ENCODE measurements around a stretch of chr22.

DNA sequence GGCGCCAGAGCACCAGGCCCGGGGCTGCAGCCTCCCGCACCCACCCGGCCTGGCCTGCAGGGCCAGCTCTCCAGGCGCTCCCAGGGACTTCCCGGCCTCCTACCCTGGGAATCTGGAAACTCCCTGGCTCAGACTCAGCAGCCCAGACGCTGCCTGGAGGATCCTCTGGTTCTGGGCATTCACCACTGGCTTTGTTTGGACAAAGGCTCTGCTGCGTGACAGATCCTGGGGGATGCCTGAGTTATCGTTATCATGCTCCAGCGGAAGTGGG is 31.0 kb downstream of the MCM5 start:
- PRO-cap: no peak
CAGE:
- cytosol, long polyA minus RNA: no peak
- cytosol, long polyA plus RNA: no peak
- long polyA plus RNA: no peak
- nucleus, long polyA minus RNA: no peak
- nucleus, long polyA plus RNA: no peak

GRCh38 chr22:35437016-35437653 is 37.2 kb downstream of the MCM5 start:
- PRO-cap: no peak
CAGE:
- cytosol, long polyA minus RNA: no peak
- cytosol, long polyA plus RNA: no peak
- long polyA plus RNA: no peak
- nucleus, long polyA minus RNA: no peak
- nucleus, long polyA plus RNA: no peak

GRCh38 chr22:35467515-35468134 is 67.7 kb downstream of the MCM5 start:
- PRO-cap: bidirectional peak, plus-strand start at chr22:35467962, minus-strand start at chr22:35467863
CAGE:
- cytosol, long polyA minus RNA: no peak
- cytosol, long polyA plus RNA: no peak
- long polyA plus RNA: no peak
- nucleus, long polyA minus RNA: no peak
- nucleus, long polyA plus RNA: no peak

DNA sequence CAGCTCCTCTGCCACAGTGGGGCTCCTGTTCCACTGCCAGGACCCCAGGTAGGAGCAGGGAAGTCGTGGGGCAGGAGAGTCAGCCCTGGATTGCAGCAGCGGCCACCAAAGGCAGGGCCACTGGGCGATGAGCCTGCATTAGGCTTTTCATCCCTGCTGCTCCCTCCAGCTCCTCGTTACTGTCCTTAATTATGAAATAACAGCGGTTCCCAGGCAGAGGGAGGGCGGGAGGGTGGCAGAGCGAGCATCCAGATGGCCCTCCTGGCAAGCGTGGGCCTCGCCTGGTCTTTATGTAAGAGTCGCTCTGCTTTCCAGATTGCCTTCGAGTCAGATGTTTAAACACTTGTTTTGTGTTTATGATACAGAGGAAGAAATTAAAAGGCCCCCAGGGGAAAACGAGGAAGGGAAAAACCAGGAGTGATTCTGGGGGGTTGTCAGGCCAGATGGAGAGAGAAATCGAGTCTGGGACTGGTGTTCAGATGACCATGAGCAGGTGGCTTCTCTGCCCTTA is 15.3 kb upstream of the RASD2 start:
- PRO-cap: no peak
CAGE:
- cytosol, long polyA minus RNA: no peak
- cytosol, long polyA plus RNA: no peak
- long polyA plus RNA: no peak
- nucleus, long polyA minus RNA: no peak
- nucleus, long polyA plus RNA: no peak

DNA sequence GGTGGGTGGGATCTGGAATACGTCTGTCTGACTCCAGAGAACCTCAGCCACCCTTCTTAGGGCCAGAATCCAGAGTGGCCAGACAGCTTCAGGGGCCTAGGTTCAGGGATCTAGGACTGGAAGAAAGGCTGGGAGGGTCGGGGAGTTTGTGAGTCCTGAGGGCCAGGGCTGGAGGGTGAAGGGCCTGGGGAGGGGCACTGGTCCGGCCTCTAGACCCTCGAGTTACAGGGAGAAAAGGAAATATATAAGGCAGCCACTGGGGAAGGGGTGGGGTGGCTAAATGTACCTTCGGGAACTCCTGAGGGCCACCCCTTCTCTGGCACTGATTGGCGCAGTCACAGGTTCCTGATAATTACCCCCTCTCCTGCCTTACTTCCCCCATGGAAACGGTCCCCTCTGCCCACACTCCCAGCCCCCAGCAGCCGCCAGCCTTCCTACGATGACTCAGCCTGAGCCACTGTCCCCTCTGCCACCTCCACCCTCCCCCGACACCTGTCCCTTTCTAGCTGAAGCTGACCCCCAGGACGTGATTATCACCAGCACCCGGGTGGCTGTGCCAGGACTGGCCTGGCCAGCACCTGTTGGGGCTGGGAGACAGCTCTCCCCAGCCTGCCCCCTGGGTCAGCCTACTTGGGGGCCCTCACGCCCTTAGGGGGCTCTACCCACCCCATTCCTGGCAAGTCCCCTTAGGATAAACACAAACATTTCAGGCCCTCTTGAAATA is 26.3 kb downstream of the MB start:
- PRO-cap: no peak
CAGE:
- cytosol, long polyA minus RNA: no peak
- cytosol, long polyA plus RNA: no peak
- long polyA plus RNA: no peak
- nucleus, long polyA minus RNA: no peak
- nucleus, long polyA plus RNA: no peak

DNA sequence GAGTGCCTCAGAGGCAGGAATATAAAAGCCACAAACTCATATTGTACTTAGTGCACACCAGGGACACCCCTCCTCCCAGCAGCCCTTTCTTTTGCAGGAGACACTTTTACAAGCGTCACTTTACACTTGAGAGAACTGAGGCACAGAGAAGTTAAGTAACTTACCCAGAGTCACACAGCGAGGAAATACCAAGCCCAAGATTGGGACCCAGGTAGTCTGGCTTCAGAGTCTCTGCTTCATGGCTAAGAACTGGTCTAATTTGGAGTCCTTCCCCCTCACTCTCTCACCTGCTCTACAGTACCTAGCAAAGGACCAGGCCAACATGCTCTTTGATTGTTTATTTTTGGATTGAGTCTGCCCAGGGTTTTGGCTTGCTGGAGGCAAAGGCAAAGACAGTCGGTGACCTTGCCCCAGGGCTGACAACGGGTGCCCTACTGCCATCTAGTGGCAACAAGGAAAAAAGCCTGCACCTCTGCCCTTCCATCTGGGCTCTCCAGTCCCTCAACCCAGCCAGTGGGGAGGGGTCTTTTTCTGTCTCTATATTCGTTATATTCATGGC is 6.0 kb upstream of the MB start:
- PRO-cap: no peak
CAGE:
- cytosol, long polyA minus RNA: no peak
- cytosol, long polyA plus RNA: no peak
- long polyA plus RNA: no peak
- nucleus, long polyA minus RNA: no peak
- nucleus, long polyA plus RNA: no peak

DNA sequence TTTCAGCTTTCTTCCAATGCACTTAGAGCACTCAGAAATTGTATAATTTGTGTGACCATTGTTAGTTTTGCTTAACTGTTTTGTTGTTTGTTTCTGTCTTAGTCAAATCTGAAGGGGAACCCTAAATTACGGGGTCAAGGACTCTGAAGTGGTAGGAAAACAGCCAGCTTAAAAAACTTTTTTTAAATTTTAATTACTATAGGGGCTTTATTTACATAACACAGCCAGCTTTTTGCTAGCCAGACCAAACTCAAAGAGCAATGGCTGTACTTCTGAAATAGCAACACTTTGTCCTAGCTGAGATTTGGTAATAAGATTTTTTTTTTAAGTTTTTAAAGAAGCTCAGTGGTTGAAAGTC is 14.8 kb downstream of the APOL6 start:
- PRO-cap: no peak
CAGE:
- cytosol, long polyA minus RNA: no peak
- cytosol, long polyA plus RNA: no peak
- long polyA plus RNA: no peak
- nucleus, long polyA minus RNA: no peak
- nucleus, long polyA plus RNA: no peak

DNA sequence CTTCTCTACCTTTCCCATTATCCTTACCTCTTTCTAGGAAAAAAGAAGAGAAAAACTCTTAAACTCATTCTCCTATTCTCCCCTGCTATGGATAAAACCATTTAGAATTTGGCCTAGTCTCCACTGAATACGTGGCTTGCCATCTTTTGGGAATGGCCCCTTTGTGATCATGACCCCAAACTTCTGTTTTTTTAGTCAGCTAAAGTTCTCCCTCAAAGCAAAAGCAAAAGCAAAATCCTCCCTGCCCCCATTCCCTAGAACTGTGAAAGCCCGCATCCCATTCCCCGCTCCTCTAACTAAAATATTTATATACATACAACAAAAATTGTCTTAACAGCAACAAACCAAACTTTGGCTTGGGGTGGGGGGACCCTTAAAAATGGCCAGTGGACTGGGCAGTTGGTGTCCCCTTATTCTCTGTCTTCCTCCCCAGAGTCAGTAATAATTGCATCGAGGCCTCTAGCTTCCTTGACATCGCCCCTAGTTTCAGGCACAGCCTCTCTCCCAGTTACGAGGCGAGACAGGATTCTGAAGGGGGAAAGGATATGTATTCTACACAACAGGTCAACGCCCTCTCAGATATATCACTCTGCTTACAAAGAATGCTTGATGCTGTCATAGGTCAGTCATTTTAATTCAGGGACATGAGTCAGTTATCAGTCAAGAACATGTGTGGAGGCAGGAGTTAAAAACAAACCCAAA is 24.3 kb downstream of the APOL5 start:
- PRO-cap: no peak
CAGE:
- cytosol, long polyA minus RNA: no peak
- cytosol, long polyA plus RNA: no peak
- long polyA plus RNA: no peak
- nucleus, long polyA minus RNA: no peak
- nucleus, long polyA plus RNA: no peak

DNA sequence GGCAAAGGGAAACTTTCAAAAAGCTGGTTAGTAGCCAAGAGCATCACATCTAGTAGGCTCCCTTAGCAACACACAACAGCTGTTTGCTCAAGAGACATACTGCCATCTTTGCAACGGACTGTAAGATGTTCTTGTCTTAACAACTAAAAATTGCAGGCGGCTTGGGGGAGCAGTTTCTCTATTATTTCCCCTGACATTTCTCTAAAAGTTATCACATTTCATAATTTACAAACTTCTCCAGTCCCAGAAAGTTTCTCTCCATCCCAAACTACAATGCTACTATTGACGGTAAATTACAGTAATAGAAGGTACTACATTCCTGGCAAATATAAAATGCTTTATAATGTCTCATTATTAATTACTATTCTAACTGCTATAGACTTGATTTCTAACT is 134.8 kb downstream of the RBFOX2 start:
- PRO-cap: no peak
CAGE:
- cytosol, long polyA minus RNA: no peak
- cytosol, long polyA plus RNA: no peak
- long polyA plus RNA: no peak
- nucleus, long polyA minus RNA: no peak
- nucleus, long polyA plus RNA: no peak

DNA sequence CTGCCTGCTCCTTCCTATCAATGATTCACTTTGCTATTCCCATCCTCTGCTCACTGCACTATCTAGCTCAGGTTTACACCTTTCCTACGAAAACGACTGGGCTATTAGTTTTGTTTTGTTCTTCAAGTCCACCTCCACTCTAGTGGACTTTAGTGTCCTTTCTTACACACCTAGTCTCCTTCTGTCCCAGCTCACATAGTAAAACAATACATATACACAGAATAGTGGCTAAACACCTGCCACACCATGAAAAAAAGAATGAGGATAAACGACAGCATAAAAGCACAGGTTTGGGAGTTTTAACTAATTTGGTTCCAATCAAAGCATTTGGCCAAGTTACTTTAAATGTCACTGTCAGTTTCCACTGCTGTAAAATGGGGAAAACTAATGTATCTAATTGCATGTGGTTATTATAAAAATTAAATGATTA is 108.8 kb downstream of the RBFOX2 start:
- PRO-cap: no peak
CAGE:
- cytosol, long polyA minus RNA: no peak
- cytosol, long polyA plus RNA: no peak
- long polyA plus RNA: no peak
- nucleus, long polyA minus RNA: no peak
- nucleus, long polyA plus RNA: no peak

DNA sequence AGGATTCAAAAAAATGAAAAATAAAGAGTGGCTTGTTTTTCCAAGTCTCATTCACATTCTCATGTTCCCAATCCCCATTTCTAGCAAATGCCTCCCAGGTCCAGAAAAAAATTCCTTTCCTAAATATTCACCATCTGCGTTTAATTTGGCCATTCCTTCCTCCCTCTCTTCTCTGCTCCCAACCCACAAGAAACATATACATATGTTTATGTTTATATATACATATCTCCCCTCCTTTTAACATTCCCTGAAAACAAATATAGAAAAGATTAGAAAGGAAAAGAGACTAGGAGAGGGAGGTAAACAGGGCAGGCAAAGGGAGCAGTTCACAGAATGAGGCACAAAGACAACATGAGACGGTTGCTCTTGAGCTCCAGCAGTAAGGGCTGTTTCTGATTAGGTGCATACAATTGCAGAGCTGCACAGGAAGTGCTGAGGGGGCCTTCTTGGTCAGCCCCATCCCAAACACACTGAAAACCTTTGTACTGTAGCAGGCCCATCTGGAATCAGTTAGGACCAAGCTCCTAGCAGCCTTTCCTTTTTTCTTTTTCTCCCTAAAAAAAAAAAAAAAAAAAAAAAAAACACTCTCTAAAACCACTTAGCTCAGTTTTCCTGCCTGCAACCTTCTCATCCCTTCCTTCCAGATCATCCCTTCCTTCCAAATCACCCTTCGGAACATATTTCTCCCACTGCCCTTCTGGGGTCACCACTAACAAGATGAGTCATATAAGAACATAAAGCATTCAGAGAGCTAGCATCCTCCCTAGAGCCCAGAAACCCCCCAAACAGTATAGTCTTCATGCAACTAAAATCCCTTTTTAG is 57.1 kb downstream of the RBFOX2 start:
- PRO-cap: no peak
CAGE:
- cytosol, long polyA minus RNA: no peak
- cytosol, long polyA plus RNA: no peak
- long polyA plus RNA: no peak
- nucleus, long polyA minus RNA: no peak
- nucleus, long polyA plus RNA: no peak

- PRO-cap: no peak
CAGE:
- cytosol, long polyA minus RNA: no peak
- cytosol, long polyA plus RNA: no peak
- long polyA plus RNA: no peak
- nucleus, long polyA minus RNA: no peak
- nucleus, long polyA plus RNA: no peak
Observed at GRCh38 chr22:36026715-36027078, 1.9 kb downstream of the RBFOX2 start.

DNA sequence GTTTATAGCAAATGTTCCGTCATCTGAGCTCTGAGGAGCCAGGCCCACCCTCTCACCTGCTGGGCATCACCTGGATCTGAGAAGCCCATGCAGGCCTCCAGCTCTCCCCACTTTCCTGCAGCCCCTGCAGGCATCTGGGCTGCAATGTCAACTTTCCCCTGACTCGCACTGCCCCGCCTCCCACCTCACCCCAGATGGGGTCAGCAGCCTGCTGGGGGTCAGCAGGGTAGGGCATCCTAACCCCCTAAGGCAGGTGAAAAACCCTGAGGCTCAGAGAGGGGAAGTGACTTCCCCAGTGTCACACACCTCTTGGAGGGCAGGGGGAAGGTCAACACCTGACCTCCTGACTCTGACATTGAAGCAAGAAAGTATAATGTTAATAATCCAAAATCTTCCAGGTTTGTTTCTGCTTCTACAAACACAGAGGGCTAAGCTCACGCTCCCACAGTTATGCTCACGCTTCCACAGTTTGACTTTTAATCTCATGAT is 1.4 kb downstream of the APOL3 start:
- PRO-cap: no peak
CAGE:
- cytosol, long polyA minus RNA: no peak
- cytosol, long polyA plus RNA: no peak
- long polyA plus RNA: no peak
- nucleus, long polyA minus RNA: no peak
- nucleus, long polyA plus RNA: no peak

DNA sequence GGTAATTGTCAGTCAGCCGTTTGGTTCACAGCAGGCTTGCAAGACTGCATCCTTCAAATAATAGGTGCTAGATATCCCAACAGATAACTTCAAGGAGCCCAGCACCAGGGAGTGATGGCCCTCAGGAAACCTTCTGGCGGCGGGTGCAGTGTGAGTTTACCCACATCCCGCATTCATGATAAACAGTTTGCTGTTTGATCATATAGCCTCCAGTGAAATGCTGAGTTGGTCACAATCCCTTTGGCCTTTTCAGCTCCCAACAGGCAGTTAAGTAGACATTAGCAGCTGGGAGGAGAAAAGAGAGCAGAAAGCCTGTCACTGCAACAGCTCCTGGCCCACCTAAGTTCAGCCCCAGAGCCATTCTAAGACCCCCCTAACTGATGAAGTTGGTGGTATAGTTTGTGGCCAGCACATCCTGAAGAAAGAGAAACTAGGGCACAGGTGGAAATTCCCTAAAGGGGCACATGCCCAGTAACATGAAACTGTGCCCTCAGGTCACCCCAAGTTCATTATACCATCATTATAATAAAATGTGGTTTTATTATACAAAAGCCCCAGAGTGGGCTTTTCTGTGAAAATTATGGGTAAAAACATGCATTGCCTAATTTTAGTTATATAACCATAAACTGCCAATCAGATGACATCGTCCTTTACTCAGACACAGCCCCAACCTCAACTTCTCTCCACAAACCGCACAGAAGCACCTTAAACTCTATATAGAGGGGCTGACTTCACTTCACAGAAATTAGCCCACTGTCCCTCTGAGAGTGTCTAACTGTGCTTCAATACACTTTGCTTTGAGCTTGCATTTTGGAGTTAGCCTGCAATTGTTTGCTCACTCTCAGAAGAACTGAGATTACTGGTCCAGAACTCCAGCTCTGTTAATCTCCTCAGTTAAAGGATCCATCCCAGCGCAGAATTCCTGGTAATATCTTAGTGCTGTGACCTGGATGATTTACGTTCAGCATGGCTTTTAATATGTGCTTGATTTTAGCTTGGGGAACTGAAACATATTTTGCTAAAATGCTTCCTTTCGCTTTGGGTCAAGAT is 1.6 kb upstream of the APOL3 start:
- PRO-cap: no peak
CAGE:
- cytosol, long polyA minus RNA: no peak
- cytosol, long polyA plus RNA: no peak
- long polyA plus RNA: no peak
- nucleus, long polyA minus RNA: no peak
- nucleus, long polyA plus RNA: no peak

DNA sequence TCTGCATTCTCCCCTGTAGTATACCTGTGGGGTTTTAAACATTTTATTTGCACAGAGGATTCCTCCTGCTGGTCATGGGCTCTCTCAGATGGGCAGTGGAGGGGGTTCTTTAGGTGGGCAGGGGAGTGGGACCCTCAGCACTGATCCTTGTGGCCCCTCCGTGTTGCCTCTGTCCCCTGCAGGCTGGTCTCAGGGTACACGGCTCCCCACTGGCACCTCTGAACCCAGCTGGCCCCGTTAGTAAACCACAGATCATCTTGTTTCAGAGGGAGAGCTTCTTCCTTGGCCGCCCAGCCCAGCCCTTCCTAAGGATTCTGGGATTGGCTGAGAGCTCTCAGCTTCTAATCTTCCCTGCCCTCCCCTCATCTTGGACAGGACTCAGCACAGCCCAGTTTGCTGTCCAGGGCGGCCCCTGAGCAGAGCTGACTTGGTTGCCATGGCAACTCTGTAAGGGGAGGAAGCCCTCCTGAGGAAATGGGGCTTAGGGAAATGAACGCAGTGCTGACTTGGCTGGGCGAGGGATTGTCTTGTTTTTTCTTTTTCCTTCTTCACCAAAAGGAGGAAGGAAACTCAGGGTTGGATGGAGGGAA is 4.7 kb downstream of the APOL4 start:
- PRO-cap: bidirectional peak, plus-strand start at position 498 of the sequence, minus-strand start at position 307 of the sequence
CAGE:
- cytosol, long polyA minus RNA: no peak
- cytosol, long polyA plus RNA: no peak
- long polyA plus RNA: no peak
- nucleus, long polyA minus RNA: no peak
- nucleus, long polyA plus RNA: no peak

DNA sequence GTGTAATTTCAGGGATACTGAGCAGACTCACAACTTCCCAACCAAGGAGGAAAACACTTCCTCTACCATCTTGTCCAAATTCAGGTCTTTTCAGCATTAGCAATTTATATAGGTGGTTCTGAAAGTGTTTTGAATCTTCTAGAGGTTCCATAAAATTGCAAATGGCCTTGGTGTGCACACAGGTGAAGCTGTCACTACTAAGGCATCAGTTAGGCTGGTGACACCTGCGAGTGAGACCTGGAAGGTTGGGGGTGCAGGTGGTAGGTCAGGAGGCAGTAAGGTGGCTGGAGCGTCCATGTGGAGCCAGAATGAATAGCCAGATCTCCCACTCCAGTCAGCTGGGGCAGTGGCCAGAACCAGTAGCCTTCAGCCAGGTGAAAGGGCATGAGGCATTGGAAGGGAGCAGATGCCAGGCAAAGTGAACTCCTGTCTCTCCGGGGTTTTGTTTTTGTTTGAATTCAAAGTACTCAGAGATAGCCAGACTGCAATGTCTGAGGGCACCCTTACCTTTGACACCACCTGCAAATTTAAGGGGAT is 10.0 kb downstream of the APOL1 start:
- PRO-cap: no peak
CAGE:
- cytosol, long polyA minus RNA: no peak
- cytosol, long polyA plus RNA: no peak
- long polyA plus RNA: no peak
- nucleus, long polyA minus RNA: no peak
- nucleus, long polyA plus RNA: no peak

- PRO-cap: no peak
CAGE:
- cytosol, long polyA minus RNA: no peak
- cytosol, long polyA plus RNA: no peak
- long polyA plus RNA: no peak
- nucleus, long polyA minus RNA: no peak
- nucleus, long polyA plus RNA: no peak
Observed at GRCh38 chr22:36263435-36263652, 10.4 kb downstream of the APOL1 start.

DNA sequence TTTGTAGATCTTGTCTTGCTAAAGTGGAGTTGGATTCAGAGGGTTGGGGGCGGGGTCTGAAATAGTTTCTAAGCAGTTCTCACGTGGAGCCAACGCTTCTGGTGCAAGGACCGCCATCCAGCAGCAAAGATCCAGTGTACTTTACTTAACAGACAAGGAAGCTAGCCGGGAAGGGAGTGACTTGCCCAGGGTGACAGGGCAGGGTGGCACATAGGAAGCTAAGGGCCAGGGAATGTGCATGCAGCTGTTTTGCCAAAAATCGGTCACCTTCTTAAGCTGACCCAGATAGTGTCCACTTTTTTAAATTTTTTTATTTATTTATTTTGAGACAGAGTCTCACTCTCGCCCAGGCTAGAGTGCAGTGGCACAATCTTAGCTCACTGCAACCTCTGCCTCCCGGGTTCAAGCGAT is 27.5 kb downstream of the APOL1 start:
- PRO-cap: no peak
CAGE:
- cytosol, long polyA minus RNA: no peak
- cytosol, long polyA plus RNA: no peak
- long polyA plus RNA: no peak
- nucleus, long polyA minus RNA: no peak
- nucleus, long polyA plus RNA: no peak

DNA sequence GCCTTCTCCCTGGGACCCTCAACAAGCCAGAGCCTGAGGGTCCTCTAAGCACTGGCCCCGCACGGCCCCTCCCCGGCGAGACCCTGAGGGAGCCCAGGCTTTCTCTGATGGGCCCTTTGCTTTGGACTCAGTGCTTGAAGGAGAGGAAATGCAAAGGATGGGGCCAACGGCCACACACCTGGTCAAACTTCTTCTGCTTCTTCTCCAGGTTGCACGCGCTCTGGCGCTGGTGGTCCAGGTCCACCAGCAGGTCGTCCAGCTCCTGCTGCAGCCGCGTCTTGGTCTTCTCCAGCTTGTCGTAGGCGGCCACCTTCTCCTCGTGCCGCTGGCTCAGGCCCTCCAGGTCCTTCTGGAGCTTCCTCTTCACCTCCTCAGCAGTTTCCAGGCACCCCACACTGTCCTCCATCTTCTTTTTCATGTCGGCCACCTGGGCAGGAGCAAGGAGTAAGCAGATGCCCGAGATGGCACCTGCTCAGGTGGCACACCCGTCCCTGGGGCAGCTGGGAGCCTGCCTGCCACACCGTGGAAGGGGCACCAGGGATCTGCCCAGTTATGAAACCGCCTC is 39.0 kb downstream of the APOL1 start:
- PRO-cap: no peak
CAGE:
- cytosol, long polyA minus RNA: start-site peak on the minus strand centred at position 393 of the sequence, 52 bp wide, 76 reads
- cytosol, long polyA plus RNA: start-site peak on the minus strand centred at position 356 of the sequence, 99 bp wide, 244 and 419 reads in 2 replicates
- long polyA plus RNA: no peak
- nucleus, long polyA minus RNA: no peak
- nucleus, long polyA plus RNA: no peak

GRCh38 chr22:36296658-36297515 is 44.0 kb downstream of the APOL1 start:
- PRO-cap: no peak
CAGE:
- cytosol, long polyA minus RNA: no peak
- cytosol, long polyA plus RNA: no peak
- long polyA plus RNA: no peak
- nucleus, long polyA minus RNA: no peak
- nucleus, long polyA plus RNA: no peak

Measured in endothelial cell of umbilical vein (primary cell).